Temporal lobe (tissue), 2 donors: Measurements from ENCODE around the genes SERPINB7 and CDH19.

GRCh38 chr18:63319264-63319621, 326 bp downstream of the BCL2 start:
- RAMPAGE, long total RNA, result no peak

DNA sequence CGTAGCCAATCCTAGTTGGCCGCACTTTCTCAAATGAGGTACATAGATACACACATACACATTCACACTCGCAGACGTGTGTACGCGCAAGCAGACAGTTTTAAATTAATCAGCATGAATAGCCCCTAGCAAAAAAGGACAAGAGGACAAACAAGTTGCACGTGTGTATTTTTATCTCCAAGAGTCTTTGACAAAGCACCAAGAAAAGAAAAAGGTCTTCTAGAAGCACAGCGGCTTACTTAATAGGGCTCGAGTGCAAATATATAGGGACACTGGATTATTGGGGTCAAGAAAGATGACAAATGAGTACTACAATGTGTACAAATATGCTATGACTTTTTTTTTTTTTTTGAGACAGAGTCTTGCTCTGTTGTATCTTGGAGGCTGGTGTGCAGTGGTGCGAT, 1.7 kb upstream of the BCL2 start:
- RAMPAGE, long total RNA, result no peak

DNA sequence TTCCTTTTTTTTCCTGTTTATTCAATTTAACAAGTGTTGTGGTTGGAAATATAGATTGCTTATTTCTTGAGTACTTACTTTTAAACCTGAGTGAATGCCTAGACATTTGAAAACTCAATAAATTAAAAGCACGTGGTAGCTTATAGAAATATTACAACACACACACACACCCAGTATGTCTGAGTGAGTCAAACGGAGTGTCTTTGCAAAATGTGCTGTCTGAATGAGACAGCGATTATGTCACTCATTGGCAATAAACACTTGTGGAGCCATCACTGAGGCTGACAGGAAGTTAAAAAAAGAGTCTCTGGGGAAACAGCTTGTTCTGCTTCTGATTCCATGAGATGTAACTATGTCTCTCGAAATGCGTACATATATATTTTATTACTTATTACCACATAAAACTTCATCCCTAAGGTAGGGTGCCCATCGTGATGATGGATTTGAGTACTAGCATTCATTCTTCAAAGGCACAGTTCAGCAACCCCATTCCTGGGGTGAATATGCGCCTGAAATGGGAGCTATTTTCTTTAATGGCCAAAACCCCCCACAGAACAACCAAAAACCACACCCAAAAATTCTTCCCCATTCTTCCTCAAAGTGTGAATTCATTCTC, 22.4 kb upstream of the VPS4B start:
- RAMPAGE, long total RNA, result no peak

GRCh38 chr18:63775236-63775818, at the start of gene SERPINB7:
Gene SERPINB7 (plus strand): TSS chr18:63775418.
- RAMPAGE, long total RNA, result no peak

GRCh38 chr18:63971252-63971926, 1.5 kb downstream of the SERPINB8 start:
- RAMPAGE, long total RNA, result no peak

GRCh38 chr18:66135895-66136390, 385.1 kb downstream of the CDH7 start:
- RAMPAGE, long total RNA, result no peak

GRCh38 chr18:66603836-66604448, at the start of gene CDH19:
Gene CDH19 (minus strand): TSS chr18:66604090.
- RAMPAGE, long total RNA, result no peak

GRCh38 chr18:66682681-66683414, 79.0 kb upstream of the CDH19 start:
- RAMPAGE, long total RNA, result no peak

DNA sequence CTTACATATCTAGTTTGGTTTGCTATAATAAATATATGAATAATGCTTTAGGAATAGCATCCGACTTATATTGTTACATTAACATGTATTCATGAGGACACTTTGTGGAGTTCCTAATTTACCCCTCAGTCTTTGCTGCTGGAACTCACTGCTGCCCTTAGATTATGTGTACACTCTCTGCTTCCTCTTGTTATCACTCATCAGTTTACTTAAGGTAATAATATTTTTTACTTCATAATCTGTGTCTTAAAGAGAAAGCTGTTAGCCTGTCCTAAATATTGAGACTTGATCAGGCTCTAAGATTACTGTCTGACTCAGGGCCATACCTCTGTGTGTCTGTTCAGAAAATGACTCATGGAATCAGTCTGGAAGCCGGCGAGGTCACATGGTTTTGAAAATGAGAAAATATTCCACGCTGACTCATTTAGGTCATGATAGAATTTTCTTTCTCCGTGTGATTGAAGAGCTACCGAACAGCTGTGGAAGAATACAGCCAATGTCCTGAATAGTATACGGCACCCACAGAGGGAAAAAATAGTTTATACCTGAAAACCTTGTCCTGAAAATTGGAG, 156.5 kb downstream of the DSEL start:
- RAMPAGE, long total RNA, result no peak

DNA sequence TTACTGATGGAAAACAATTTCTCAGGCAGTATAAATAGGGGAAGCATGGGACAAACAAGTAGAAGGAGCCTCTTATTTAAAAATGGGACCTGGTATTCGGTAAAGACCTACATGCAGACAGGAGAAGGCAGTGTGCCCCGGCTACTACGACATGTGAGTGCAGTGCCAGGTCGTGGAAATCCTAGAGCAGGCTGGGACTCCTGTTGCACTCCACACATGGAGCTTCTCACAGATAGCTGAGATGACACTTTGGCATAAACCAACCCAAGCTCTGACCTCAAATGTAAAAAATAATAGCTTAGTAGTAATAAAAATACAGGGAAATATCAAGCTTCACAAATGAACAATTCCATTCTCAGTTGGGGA, 913 bp upstream of the DSEL start:
- RAMPAGE, long total RNA, result no peak

- RAMPAGE, long total RNA, result no peak
Observed at GRCh38 chr18:68054529-68054985, 538.0 kb upstream of the DSEL start.

- RAMPAGE, long total RNA, result no peak
Observed at GRCh38 chr18:68840897-68841419, 43.1 kb downstream of the CCDC102B start.

GRCh38 chr18:68984285-68984638, 186.4 kb downstream of the CCDC102B start:
- RAMPAGE, long total RNA, result no peak

DNA sequence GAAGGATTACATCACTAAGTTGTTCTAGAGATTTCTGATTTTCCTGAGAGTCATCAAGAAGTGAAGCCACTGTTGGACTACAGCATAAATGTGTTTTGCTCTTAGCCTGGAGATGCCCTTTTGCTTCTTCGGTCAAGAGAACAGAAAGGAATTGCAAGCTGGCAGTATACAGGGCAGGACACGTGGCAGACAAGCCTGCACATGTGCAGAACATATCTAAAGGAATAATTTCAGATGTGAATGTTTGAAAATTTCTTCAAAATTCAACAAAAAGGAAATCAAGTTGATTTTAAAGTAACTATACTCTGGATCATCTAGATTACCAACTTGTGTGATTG, 100.3 kb upstream of the CD226 start:
- RAMPAGE, long total RNA, result no peak

DNA sequence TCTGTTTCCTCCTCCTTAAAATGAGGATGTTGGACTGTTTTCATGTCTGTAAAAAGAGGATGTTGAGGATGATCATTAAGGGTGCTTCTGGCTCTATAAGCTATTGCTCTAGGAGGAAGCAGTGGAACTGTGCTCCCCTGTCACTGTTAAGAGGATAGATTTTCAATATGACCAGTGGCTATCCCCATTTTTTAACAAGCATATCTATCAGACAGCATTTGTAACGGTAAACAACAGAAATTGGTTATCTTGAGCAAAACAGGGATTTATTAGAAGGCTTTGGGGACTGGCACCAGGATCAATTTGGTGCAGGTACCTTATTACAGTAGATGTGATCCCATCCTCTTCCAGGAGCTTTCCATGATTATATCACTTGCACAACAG, 3.4 kb upstream of the SOCS6 start:
- RAMPAGE, long total RNA, result no peak

DNA sequence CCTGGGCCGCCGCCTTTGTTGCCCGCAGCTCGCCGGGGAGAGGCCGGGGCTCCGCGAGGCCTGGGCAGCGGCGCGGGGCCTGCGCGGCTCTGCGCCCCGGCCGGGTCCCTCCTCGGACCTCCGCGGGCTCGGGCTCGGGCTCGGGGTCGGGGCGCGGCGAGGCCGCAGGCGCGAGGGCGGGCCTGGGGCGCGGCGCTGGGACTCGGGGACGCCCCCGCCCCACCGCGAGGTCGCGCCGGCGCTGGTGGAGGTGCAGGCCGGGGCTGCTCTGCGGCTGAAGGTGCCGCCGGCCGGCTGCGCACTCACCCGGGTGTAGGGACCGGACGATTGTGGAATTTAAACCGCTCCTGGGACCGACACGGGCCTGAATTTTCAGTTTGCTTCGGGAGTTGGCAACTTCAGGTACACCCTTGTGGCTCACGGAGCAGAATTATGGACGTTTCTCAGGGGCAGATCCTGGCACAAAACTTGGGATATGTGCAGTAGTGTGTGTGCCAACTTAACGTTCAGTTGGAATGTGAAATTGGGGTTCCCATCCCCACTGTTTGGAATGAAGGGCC, 701 bp downstream of the SOCS6 start:
- RAMPAGE, long total RNA, result no peak

DNA sequence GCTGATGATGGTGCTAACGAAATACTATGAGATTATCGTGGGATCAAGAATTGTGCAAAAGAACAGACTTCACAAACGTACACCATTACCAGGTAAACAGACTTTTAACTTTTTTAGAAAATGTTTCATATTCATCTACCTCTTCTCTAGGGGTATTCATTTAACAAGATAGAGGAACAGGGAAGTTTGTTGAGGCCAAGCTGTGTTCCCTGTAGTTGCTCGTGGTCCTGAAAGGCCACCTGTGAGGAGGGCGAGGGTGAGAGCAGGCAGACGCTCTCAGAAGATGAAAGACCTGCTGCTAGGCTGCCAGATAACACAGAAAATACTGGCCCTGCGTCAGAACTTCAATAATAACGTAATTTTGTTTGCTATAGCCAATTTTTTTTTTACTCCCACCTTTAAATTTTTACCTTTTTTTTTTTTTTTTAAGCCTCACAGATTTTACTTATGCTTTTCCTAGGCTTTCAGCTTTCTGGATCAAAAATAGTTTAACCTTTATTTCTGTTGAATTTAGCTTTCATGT, 42.1 kb downstream of the SOCS6 start:
- RAMPAGE, long total RNA, result no peak

DNA sequence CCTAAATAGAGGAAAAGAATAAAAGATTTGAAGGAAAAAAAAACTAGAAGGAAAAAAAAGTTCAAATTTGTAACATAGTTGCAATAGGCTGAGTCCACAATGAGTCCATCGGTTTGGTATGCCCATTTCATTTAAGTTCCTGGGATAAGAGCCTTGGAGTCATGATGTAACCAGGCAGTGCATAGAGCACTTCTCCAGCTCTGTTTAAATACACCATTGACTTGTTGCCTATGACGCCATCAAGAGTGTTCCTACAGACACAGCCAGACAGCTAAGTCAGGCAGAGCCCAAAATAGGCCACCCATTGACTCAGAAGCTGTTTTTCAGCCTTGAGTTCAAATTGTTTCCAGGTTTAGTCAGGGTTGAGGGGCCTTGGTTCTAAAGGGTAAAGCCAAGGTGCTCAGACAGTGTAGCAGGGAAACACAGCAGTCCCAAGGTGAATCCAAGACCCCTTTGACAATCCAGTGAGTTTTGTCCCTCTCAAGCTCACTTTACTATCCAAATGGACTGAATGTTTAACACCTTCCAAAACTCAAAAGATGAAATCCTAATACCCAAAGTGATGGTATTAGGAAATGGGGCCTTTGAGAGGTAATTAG, 45.0 kb downstream of the SOCS6 start:
- RAMPAGE, long total RNA, result no peak

- RAMPAGE, long total RNA, result no peak
Observed at GRCh38 chr18:70419864-70420539, 131.2 kb downstream of the SOCS6 start.

- RAMPAGE, long total RNA, result no peak
Observed at GRCh38 chr18:70658847-70659404, 370.1 kb downstream of the SOCS6 start.